SK-N-SH (cell line): ENCODE data around the genes ARL17B and TBKBP1.

GRCh38 chr17:45934990-45935583 is 40.7 kb downstream of the MAPT start:
- RRBS = no CpG with 5 or more reads among the region's 7 CpGs
CAGE:
- cytosol, long polyA plus RNA = no peak
- long polyA plus RNA = no peak
- nucleus, long polyA plus RNA = no peak

GRCh38 chr17:46034972-46035534 is 36.0 kb downstream of the STH start:
- RRBS = no CpG with 5 or more reads among the region's 3 CpGs
CAGE:
- cytosol, long polyA plus RNA = no peak
- long polyA plus RNA = no peak
- nucleus, long polyA plus RNA = no peak

GRCh38 chr17:46127585-46128541 is 65.4 kb downstream of the KANSL1 start:
- RRBS = no CpG with 5 or more reads among the region's 6 CpGs
CAGE:
- cytosol, long polyA plus RNA = no peak
- long polyA plus RNA = no peak
- nucleus, long polyA plus RNA = no peak

GRCh38 chr17:46361662-46361815 is at the start of gene ARL17B:
ARL17B (minus strand) TSS chr17:46361766.
- RRBS = no CpG with 5 or more reads among the region's 9 CpGs
CAGE:
- cytosol, long polyA plus RNA = no peak
- long polyA plus RNA = no peak
- nucleus, long polyA plus RNA = no peak

- RRBS = no CpG with 5 or more reads among the region's 8 CpGs
CAGE:
- cytosol, long polyA plus RNA = no peak
- long polyA plus RNA = no peak
- nucleus, long polyA plus RNA = no peak
These were observed 107.7 kb downstream of the WNT3 start for GRCh38 chr17:46710782-46711220.

DNA sequence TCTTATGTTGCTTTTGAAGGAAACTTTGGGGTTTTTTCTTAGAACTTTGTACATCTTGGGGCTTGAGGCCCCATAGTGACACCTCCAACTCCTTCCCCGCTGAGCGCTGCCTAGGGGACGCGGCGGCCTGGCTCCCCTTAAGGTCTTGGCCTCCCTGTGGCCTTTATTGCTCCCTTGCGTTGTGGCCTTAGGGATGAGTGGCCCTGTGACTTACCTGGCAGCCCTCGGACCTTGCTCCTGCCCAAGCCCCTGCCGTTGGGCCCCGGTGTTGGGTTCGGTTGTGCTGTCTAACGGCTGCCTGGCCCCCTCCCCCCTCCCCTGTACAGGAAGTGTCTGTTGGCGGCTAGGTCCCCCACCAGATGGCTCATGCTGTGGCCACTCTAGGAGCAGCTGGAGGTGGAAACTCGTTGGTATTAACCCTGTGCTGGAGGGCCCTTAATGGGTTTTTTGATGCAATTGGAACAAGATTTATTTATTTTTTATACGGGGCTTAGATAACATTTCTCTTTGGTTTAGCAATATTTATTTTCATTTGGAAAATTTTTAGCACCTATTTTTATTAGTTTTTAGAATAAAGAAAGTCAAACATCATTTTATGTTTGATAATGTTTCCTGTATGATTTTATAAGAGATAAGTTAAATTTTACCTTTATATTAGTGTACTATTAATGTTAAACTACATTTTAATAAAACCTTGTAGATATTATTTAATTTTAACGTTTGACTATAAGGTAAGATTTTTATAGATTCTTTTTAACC is 88.3 kb upstream of the RPRML start:
- RRBS = no CpG with 5 or more reads among the region's 15 CpGs
CAGE:
- cytosol, long polyA plus RNA = no peak
- long polyA plus RNA = no peak
- nucleus, long polyA plus RNA = no peak

GRCh38 chr17:47230391-47231450 is 21.6 kb downstream of the MYL4 start:
- RRBS = no CpG with 5 or more reads among the region's 14 CpGs
CAGE:
- cytosol, long polyA plus RNA = no peak
- long polyA plus RNA = no peak
- nucleus, long polyA plus RNA = no peak

- RRBS = no CpG with 5 or more reads among the region's 10 CpGs
CAGE:
- cytosol, long polyA plus RNA = no peak
- long polyA plus RNA = no peak
- nucleus, long polyA plus RNA = no peak
These were observed 25.6 kb downstream of the ITGB3 start for GRCh38 chr17:47278948-47279930.

GRCh38 chr17:47324122-47325331 is 772 bp downstream of the EFCAB13 start:
- RRBS = no CpG with 5 or more reads among the region's 33 CpGs
CAGE:
- cytosol, long polyA plus RNA = no peak
- long polyA plus RNA = no peak
- nucleus, long polyA plus RNA = no peak

GRCh38 chr17:47693359-47694358 is at the start of gene TBKBP1:
TBKBP1 (plus strand) TSS chr17:47694161.
- RRBS = 1% methylated on average over 49 of the region's 69 CpGs
CAGE:
- cytosol, long polyA plus RNA = start-site peak on the plus strand at chr17:47694072-47694165, 48 and 49 reads in 2 replicates
- long polyA plus RNA = no peak
- nucleus, long polyA plus RNA = no peak

DNA sequence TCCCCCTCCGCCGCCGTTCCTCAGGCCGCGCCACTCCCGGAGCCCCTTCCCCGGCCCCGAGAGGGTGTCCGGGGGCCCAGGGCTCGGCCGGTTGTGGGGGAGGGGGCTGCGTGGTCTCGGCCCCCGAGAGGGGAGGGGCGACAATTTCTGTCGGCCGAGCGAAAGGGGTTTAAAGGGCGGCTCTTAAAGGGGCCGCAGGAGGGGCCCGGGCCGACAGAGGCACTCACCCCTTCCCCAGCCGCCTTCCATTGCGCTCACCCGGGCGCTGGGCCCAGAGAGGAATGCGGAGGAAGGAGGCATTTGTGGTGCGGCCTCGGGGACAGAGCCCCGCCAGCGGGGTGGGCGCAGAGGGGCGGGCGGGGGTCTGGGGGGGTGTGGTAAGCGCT is 391 bp downstream of the TBKBP1 start:
- RRBS = 2% methylated on average over 14 of the region's 35 CpGs
CAGE:
- cytosol, long polyA plus RNA = no peak
- long polyA plus RNA = no peak
- nucleus, long polyA plus RNA = no peak

DNA sequence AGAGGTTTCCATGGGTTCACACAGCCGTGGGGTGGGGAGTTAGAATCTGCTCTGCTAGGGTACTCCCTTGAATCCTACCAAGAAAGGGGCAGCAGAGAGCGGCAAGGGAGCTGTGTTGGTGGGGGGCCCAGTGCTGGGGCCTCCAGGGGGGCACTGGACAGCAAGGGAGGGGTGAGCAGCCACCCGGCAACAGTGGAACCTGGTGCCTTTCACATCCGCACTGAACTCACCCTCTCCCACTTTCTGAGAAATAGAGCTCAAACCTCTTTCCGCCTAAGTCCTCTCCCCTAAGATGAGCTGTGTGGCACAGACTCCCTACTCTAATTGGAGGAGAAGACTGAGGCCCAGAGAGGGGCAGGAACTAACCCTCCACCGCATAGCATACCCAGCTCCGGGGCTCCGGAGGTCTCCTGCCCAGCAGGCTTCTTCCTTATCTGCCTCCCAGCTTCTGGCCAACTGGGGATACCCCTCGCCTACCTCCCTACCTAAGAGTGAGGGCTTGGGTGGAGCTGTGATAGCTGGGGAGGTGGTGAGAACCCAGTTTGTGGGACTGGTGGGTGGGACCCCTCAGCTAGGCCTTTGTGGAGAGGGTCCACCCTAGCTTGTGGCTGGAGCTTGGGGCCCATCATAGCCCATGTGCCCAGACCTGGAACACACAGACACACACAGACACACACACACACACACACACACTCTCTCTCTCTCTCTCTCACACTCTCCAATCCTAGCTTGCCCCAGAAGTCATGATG is 6.9 kb downstream of the TBKBP1 start:
- RRBS = no CpG with 5 or more reads among the region's 9 CpGs
CAGE:
- cytosol, long polyA plus RNA = no peak
- long polyA plus RNA = no peak
- nucleus, long polyA plus RNA = no peak

DNA sequence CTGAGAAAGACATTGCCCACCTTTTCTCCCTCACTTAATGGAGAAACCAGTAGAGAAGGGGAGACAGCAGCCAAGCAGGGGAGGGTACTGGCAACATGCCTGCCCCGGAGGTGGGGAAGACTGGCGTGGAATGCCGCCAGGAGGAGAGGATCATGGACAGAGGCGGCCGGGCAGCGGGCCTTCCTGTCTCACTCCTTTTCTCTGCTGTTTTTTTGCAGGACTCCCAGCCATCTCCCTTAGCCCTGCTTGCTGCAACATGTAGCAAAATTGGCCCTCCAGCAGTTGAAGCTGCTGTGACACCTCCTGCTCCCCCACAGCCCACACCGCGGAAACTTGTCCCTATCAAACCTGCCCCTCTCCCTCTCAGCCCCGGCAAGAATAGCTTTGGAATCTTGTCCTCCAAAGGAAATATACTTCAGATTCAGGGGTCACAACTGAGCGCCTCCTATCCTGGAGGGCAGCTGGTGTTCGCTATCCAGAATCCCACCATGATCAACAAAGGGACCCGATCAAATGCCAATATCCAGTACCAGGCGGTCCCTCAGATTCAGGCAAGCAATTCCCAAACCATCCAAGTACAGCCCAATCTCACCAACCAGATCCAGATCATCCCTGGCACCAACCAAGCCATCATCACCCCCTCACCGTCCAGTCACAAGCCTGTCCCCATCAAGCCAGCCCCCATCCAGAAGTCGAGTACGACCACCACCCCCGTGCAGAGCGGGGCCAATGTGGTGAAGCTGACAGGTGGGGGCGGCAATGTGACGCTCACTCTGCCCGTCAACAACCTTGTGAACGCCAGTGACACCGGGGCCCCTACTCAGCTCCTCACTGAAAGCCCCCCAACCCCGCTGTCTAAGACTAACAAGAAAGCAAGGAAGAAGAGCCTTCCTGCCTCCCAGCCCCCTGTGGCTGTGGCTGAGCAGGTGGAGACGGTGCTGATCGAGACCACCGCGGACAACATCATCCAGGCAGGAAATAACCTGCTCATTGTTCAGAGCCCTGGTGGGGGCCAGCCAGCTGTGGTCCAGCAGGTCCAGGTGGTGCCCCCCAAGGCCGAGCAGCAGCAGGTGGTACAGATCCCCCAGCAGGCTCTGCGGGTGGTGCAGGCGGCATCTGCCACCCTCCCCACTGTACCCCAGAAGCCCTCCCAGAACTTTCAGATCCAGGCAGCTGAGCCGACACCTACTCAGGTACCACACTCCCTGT is 20.3 kb downstream of the SP2 start:
- RRBS = 80% methylated on average over 5 of the region's 32 CpGs
CAGE:
- cytosol, long polyA plus RNA = no peak
- long polyA plus RNA = no peak
- nucleus, long polyA plus RNA = no peak

GRCh38 chr17:47945029-47946066 is 4.0 kb downstream of the PNPO start:
- RRBS = no CpG with 5 or more reads among the region's 19 CpGs
CAGE:
- cytosol, long polyA plus RNA = no peak
- long polyA plus RNA = no peak
- nucleus, long polyA plus RNA = no peak

DNA sequence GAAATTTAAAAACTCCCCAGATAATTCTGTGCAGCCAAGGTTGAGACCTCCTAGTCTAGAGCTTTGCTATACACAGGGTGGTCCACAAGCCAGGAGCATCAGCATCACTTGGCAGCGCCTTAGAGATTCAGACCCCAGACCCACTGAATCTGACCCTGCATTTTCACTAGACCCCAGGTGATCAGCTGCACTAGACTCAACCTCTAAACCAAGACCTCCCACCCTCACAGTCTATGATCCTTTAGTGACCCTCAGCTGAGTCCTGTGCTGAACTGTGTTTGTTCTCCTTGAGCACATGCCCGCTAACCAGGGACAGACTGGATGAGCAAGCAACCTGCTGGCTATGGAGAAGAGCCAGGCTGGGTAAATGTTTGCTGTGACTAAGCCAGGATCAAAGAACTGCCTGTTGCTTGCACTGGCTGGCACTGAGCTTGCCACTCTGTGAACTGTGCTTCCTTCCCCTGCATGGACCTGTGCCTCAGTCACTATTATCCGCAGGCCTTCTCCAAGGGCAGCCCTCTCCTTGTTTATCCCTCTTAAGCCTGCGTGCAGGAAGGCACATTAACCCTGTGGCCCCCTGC is 7.2 kb downstream of the PNPO start:
- RRBS = no CpG with 5 or more reads among the region's 4 CpGs
CAGE:
- cytosol, long polyA plus RNA = no peak
- long polyA plus RNA = no peak
- nucleus, long polyA plus RNA = no peak

GRCh38 chr17:47950247-47950902 is 7.3 kb downstream of the PRR15L start:
- RRBS = no CpG with 5 or more reads among the region's 6 CpGs
CAGE:
- cytosol, long polyA plus RNA = no peak
- long polyA plus RNA = no peak
- nucleus, long polyA plus RNA = no peak

DNA sequence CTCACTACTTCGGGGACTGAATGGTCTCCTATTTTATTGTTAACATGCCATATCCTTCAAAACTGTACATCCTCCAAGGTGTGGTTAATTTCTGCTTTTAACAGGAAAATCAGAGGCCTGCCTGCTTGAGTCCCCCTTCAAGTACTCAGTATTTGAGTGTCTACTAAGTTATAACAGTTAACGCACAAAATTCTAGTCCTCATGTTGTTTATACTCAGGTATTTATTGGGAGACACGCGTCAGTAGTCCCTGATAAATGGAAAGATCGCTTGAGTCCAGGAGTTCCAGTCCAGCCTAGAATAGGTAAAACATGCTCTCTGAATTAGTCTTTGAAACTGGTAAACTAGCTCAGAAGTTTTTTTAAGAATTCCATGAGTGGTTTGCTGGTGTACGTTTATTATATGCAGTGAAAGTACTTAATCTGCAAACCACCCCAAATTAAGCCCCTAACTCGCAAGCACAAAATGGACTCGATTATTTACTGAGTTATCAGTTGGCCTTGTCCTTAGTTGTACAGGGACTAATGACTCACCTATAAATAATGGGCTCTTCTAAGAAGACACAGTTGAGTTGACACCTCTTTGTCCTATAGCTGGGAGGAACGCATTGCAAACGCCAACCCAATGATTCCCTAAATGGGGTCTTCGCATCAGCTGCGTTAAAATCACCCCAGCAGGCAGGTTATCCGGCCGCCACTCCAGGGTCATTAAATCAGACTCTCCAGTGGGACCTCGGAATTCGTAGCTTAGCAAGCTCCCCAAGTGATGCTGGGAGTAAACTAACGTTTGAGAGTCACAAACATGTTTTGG is 1.3 kb upstream of the NFE2L1 start:
- RRBS = no CpG with 5 or more reads among the region's 17 CpGs
CAGE:
- cytosol, long polyA plus RNA = no peak
- long polyA plus RNA = no peak
- nucleus, long polyA plus RNA = no peak

DNA sequence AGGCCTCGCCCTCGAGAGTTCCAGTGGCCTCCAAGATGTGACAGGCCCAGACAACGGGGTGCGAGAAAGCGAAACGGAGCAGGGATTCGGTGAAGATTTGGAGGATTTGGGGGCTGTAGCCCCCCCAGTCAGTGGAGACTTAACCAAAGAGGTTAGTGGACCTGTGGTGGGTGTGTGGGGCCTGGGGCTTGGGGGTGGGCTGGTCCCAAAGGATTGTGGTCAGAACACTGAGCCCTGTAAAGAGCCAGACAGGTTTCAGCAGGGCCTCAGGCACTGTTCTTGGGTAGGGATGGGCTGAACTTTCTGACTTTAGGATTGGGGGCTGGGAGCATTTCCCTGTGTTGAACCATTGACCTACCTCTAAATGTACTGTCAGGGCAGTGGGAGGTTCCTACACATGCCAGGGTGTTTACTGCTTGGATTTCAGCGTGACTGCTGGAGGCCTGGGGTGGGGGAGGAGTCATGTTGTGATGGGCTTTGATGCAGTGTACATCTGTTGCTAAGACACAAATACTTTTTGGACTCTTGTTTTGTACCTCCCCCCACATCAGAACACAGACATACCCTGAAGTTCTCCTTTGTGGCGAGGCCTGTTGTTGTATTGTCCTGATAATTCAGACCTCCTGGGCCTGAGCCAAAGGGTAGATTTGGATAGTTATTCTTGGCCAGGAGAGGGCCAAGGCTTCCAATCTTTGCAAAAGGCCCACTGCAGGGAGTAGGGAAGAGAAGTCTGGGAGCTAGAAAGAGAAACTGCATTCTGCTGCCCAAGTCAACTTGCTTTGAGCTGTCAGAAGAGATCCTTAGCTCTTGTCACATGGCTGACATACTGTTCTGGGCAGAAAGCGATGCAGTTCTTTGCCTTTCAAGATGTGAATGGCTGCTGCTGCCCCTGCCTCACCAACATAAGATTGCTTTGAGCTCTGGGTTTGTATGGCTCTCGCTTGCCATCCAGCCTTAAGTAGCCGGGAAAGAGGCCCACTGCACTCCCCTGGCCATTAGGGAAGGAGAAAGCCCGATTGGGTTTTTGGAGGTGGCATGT is 3.6 kb downstream of the NFE2L1 start:
- RRBS = no CpG with 5 or more reads among the region's 13 CpGs
CAGE:
- cytosol, long polyA plus RNA = no peak
- long polyA plus RNA = no peak
- nucleus, long polyA plus RNA = no peak

DNA sequence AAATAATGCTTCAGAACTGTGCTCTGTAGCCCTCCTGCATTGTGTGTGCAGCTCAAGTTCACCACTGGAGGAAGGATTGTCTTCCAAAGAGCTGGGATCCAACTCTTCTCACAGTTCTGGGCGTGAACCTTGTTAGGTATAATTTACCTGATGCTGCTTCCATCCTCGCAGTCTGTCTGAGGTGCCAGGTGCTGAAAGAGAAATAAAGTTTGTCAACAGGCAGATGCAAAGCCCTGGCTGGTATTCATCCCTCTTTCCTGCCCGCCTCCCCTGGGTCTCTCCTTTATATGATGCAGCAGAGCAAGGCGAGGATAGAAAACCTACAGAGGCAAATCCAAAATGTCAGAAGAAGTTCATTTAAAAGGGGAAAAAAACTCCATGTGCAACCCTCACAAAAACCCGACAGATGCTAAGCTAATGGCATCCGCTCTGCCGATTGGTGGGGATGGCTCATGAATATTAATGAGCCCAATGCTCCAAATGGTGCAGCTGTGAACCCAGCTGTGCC is 15.3 kb downstream of the SNX11 start:
- RRBS = no CpG with 5 or more reads among the region's 7 CpGs
CAGE:
- cytosol, long polyA plus RNA = no peak
- long polyA plus RNA = no peak
- nucleus, long polyA plus RNA = no peak

DNA sequence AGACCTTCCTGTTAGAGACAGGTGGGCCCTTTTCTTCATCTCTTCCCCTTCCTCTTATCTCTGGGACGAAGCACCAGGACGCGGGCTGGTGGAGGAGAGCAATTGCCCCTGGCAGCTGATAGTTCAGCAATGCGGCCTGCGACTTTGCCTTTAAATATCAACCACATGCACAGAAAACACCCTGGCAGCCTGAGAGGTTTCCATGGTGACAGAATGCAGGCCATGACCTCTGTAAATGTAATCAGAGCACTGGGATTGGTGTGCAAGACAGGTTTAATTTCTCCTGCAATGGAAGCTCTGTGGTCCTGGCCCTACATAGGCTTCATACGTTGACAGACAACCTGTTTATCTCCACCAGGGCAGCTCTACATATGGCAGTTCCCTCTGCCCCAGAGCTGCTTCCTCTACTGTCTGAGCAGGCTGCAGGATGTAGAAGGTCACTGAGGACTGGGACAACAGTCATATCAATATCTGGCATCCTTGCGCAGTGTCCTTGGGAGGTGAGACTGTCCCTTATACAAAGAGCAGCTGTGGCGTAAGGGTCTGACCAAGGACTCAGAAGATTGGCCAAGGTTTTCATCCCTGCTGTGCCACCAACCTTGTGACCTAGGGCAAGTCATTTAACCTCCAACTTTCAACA is 10.1 kb upstream of the SKAP1 start:
- RRBS = no CpG with 5 or more reads among the region's 8 CpGs
CAGE:
- cytosol, long polyA plus RNA = no peak
- long polyA plus RNA = no peak
- nucleus, long polyA plus RNA = no peak